Measurements from ENCODE around the gene GPD2.

- PRO-cap: no peak
- RAMPAGE, long total RNA, 2 experiments: no peak in any of the 2 experiments
Measured at GRCh38 chr2:154697188-154697832, 1.2 kb upstream of the KCNJ3 start.

DNA sequence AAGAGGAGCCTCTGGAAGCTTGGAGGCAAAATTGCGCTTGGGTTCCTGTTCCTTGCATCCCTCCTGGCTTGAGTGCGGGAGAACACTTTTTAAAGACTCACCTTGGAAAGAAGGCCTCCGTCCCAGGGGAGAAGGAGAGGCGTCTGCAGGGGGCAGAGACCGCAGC is 146 bp upstream of the KCNJ3 start:
- PRO-cap: no peak
- RAMPAGE, long total RNA, 2 experiments: no peak in any of the 2 experiments

DNA sequence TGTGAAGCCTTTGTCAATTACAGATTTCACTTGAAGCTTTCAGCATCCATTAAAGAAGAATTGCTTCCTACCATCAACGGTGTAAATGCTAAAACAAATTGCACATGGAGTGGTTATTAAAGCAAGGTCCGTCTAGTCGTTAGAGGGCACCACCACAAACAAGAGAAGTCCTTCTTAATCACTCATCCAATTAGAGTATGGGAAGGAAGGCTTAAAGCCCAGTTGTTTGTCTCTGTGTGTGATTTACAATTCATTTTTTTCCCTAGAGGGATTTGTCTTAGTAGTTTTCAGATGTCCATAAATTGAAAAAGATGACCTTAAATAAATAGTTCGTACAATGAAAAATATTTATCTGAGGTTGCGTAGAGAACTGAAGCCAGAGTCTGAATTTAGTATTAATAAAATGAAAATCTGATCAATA is 1.7 kb downstream of the KCNJ3 start:
- PRO-cap: no peak
- RAMPAGE, long total RNA, 2 experiments: no peak in any of the 2 experiments

- PRO-cap: no peak
- RAMPAGE, long total RNA, 2 experiments: no peak in any of the 2 experiments
Measured at GRCh38 chr2:155989442-155989797, 343.1 kb downstream of the NR4A2 start.

DNA sequence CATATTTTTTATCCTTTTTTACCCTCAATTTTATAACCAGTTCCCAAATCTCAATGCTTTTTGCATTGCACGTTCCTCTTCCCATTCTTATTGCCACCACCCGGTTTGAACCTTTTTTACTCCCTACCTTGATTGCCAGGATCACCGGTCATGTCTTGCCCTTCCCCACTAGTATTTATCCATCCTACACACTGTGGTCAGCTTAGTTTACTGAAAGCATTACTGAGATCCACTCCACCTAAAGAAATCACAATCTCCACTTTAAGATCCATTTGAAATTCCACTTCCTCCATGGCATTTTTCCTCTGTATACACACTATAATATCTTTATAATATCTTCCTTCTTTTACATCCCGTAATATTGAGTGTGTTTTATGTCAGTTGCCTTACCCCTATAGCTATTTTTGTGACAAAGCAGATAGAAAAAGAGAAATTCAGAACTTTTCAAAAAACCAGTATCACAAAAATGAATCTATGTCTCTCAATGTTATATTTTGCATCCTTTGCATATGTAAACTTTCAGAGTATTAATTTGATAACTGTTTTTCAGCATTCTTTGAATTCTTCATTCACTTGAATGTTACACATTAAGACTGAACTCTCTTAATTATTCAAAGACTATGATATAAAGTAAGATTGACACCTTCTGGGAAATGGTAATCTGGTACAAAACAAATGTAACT is 318.8 kb downstream of the NR4A2 start:
- PRO-cap: no peak
- RAMPAGE, long total RNA, 2 experiments: no peak in any of the 2 experiments

DNA sequence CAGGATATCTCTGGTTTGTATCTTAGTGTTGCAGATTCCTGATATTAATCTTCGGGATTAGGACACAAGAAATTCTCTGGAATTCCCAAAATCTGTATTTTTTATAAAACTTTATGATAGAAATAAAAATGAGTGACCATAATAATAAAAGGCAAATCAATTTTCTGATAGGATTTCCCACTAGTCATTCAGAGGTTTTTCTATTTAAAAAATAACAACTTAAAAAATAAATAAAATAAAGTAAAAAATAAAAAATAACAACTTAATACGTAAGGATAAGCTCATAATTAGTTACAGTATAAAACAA is 158.9 kb downstream of the NR4A2 start:
- PRO-cap: no peak
- RAMPAGE, long total RNA, 2 experiments: no peak in any of the 2 experiments

DNA sequence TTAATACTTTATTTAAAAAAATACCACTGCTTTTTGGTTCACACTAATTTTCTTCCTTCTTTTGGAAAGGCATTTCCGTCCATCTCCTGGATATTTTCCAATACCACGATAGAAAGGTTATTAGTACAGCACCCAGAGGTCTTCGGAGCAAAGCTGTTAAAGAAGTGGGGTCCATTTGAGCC is 1.1 kb upstream of the GPD2 start:
- PRO-cap: no peak
- RAMPAGE, long total RNA, 2 experiments: no peak in any of the 2 experiments

DNA sequence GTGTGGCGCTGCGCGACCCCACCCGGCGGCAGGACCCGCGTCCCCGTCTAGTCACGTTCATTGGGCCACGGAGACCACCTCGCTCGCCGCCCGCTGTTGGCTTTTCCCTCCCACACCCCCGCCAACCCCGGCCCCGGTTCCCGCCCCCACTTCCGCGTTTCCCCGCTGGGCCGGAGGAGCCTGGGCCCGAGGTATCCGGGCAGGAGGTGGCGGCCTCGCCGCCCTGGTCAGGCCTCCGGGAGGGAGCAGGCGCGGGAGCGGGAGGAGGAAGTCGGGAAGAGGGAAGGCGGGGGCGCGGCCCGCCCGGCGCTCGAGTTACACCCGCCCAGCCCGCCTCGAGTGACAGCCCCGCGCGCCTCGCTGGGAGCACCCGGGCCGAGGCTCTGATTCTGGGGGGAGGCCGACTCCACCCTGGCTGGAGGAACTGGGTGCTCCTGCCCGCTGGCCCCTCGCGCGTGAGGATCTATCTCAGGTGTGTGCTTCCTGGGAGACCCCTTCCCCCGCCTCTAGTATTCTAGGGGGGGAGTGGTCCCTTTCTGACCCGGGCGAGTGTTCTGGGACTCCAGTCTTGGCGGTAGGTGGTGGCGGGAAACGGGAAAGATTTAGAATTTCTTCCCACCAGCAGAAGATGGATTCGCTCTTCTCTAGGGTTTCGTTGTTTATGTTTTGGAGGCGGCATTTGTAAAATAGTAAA is at the start of gene GPD2:
Gene GPD2 (plus strand): TSS at position 338 of the 694 bp plus-strand sequence.
- PRO-cap: bidirectional peak, plus-strand start at position 386 of the sequence, minus-strand start at position 225 of the sequence
- RAMPAGE, long total RNA, 2 experiments: start-site peak on the plus strand in 1 of 2 experiments, centred at positions 195 to 384 of the sequence, 28 to 229 reads per replicate

GRCh38 chr2:156437245-156437677 is 1.1 kb downstream of the GPD2 start:
- PRO-cap: unidirectional peak, minus-strand start at chr2:156437463
- RAMPAGE, long total RNA, 2 experiments: no peak in any of the 2 experiments

- PRO-cap: no peak
- RAMPAGE, long total RNA, 2 experiments: no peak in any of the 2 experiments
Measured at GRCh38 chr2:157183161-157183537, 74.4 kb upstream of the GALNT5 start.

DNA sequence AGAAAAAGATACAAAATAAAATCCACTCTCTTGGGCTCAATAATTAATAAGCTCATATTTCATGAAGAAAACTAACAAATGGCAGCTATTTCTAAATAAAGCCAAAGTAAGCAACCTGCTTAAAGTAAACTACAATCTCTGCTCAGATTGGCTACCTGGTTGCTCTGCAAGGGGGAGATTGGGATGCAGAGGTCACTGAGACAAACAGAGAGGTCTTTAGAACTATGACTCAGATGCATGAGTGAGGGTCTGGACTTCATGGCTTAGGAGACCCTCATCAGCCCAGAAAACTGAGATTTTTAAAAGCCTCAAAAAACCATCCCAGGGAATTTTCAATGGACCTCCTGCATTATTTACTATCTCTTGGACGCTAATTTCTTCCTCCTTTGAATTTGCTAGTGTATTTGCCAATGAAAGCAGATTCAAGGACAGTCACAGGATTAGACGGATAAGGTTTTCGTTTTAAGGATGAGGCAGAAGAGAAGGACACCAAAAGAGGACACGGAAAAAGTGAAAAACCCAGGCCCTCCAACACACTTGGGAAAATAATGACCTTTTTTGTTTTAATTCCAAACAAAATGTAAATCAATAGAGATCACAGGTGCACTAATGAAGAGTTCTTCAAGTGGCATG is 17.3 kb downstream of the CYTIP start:
- PRO-cap: no peak
- RAMPAGE, long total RNA, 2 experiments: no peak in any of the 2 experiments

- PRO-cap: no peak
- RAMPAGE, long total RNA, 2 experiments: no peak in any of the 2 experiments
Measured at GRCh38 chr2:157430239-157431016, 13.5 kb downstream of the CYTIP start.

- PRO-cap: no peak
- RAMPAGE, long total RNA, 2 experiments: no peak in any of the 2 experiments
Measured at GRCh38 chr2:157439262-157439856, 4.5 kb downstream of the CYTIP start.

DNA sequence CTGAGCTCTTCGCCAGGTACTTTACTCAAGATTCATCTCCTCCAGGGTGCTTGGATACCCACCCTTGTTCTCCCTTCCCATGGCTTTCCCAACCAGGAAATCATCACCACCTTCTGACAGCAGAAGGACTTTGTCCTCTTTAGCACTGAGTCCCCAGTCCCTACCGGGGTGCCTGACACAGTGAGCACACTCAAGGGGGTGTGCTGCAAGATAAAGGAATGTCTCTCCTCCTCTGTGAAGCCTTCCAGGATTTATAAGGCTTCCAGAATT is 39.6 kb downstream of the ACVR1 start:
- PRO-cap: no peak
- RAMPAGE, long total RNA, 2 experiments: no peak in any of the 2 experiments

GRCh38 chr2:157839086-157839459 is 37.1 kb downstream of the ACVR1 start:
- PRO-cap: no peak
- RAMPAGE, long total RNA, 2 experiments: no peak in any of the 2 experiments

DNA sequence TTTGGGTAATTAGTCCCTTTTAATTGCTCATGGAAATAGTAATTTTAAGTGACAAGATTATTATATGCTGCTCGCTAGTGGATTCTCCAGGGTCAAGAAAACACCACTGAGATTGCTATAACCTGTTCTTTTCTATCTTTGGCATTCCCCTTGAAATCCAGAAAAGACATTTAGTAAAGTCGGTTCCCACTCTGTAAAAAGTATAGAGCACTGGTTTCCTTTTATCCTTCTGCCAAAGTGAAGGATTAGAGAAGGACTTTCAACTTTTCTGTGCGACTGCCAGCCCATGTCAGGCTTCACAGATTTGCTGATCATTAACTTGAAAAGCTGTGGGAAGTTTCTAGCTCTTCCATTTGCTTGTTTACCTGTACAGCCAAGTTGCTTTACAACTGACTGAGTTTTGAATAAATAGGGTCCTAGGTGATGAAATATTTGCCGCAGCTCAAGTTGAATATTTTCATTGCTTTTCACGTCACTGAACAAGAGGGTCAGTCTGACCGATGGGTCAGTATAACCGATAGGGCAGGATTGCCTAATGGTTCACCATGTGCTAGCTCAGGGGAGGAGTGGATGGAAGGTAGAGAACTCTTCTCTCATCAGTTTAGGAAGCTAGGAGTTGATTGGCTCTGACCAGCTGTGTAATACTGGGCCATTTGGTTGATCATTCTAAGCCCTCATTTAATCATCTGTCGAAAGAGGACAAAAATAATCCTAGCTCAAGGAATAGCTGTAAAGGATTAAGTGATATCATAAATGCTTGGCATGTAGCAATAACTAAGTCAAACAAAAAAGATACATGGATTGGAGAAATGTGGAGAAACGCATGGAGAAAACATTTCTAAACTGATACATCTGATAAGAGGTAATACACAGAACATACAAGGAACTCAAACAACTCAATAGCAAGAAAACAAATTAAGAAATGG is 30.4 kb downstream of the UPP2 start:
- PRO-cap: no peak
- RAMPAGE, long total RNA, 2 experiments: no peak in any of the 2 experiments

GRCh38 chr2:158351149-158351914 is 105.2 kb downstream of the CCDC148 start:
- PRO-cap: no peak
- RAMPAGE, long total RNA, 2 experiments: no peak in any of the 2 experiments

- PRO-cap: no peak
- RAMPAGE, long total RNA, 2 experiments: no peak in any of the 2 experiments
Measured at GRCh38 chr2:158673556-158674162, 121.5 kb upstream of the DAPL1 start.

DNA sequence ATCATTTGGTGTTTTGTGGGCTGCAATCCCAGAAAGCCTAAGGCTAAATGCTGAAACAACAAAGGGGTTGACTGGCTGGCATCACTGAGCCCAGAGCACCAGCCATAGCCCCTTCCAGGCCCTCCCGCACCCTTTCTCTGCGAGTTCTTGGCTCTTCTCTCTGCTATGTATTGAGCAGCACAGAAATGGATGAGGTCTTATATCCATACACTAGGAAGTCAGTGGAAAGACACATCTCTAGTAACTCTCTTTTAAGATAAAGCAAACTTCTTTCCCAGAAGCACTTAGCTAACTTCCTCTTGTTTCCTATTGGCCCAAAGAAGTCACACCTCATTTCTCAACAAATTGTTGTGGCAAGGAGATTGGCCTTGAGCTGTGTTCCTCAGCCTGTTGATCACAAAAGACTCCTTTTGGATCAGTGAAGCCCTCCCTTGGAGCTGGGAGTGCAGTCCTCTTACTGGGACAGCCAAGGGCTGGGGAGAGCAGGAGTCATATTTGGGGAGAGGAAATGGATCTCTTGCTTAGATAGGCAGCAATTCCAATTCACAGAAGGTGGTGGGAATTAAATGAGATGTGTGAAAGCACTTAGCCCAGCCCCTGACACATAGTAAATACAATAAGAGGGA is 51.3 kb upstream of the DAPL1 start:
- PRO-cap: no peak
- RAMPAGE, long total RNA, 2 experiments: no peak in any of the 2 experiments

GRCh38 chr2:159137359-159137803 is 149.1 kb downstream of the WDSUB1 start:
- PRO-cap: no peak
- RAMPAGE, long total RNA, 2 experiments: no peak in any of the 2 experiments